Hepatocyte (in vitro differentiated cells and primary cell): ENCODE measurements around the gene NEURL3.

GRCh38 chr2:89142899-89143532 lies 451.5 kb downstream of the RPIA start:
- RAMPAGE, long total RNA, result no peak
- RRBS, result no CpG with 5 or more reads among the region's 5 CpGs

DNA sequence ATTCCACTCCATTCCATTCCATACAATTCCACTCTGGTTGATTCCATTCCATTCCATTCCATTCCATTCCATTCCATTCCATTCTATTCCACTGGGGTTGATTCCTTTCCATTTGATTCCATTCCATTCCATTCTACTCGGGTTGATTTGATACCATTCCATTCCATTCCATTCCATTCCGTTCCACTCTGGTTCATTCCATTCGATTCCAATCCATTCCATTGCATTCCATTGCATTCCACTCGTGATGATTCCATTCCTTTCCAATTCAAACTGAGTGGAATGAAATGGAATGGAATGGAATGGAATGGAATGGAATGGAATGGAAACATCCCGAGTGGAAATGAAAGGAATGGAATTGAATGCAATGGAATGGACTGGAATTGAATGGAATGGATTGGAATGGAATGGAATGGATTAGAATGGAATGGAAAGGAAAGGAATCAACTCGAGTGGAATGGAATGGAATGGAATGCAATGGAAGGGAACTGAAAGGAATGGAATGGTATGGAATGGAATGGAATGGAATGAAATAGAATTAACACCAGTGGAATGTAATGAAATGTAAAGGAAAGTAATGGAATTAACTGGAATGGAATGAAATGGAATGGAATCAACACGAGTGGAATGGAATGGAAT lies 1143.6 kb downstream of the RPIA start:
- RAMPAGE, long total RNA, result no peak
- RRBS, result no CpG with 5 or more reads among the region's 7 CpGs

- RAMPAGE, long total RNA, result no peak
- RRBS, result no CpG with 5 or more reads among the region's 3 CpGs
These were observed 1277.1 kb downstream of the RPIA start for GRCh38 chr2:89968502-89969102.

DNA sequence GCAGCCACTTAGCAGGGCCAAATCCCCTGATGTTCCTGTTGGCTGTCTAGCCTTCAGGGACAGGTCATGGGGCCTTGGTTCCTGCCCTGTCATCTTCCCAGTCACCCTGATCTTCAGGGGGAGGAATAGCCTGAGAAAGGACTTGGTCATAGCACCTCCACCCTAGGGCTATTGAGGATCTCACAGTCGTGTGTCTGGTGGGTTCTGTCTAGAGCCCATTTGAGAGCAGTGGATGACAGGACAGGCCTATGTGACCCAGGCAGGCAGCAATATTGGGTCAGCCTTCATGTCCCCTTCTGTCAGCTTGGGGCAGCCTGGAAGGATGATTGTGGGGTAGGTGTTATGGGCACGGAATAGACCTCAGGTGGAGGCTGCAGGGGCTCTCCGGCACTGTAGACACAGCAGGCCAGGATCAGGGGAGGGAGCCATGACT lies 2815.7 kb upstream of the AQP7B start:
- RAMPAGE, long total RNA, result no peak
- RRBS, result no CpG with 5 or more reads among the region's 3 CpGs

- RAMPAGE, long total RNA, result no peak
- RRBS, result no CpG with 5 or more reads among the region's 6 CpGs
These were observed 40.0 kb upstream of the MAL start for GRCh38 chr2:94985442-94985888.

GRCh38 chr2:95158397-95158950 lies 1.2 kb downstream of the ZNF514 start:
- RAMPAGE, long total RNA, result no peak
- RRBS, result no CpG with 5 or more reads among the region's 15 CpGs

- RAMPAGE, long total RNA, result no peak
- RRBS, result no CpG with 5 or more reads among the region's 10 CpGs
These were observed 3.5 kb upstream of the KCNIP3 start for GRCh38 chr2:95293551-95294070.

GRCh38 chr2:95384599-95385302 lies 17.8 kb upstream of the FAHD2A start:
- RAMPAGE, long total RNA, result no peak
- RRBS, result no CpG with 5 or more reads among the region's 11 CpGs

- RAMPAGE, long total RNA, result no peak
- RRBS, result no CpG with 5 or more reads among the region's 7 CpGs
These were observed 89.8 kb downstream of the TRIM43 start for GRCh38 chr2:95681586-95682102.

- RAMPAGE, long total RNA, result no peak
- RRBS, result no CpG with 5 or more reads among the region's 2 CpGs
These were observed 96.0 kb downstream of the TRIM43 start for GRCh38 chr2:95687877-95688200.

- RAMPAGE, long total RNA, result no peak
- RRBS, result no CpG with 5 or more reads among the region's 7 CpGs
These were observed 3.5 kb downstream of the ADRA2B start for GRCh38 chr2:96112847-96113309.

DNA sequence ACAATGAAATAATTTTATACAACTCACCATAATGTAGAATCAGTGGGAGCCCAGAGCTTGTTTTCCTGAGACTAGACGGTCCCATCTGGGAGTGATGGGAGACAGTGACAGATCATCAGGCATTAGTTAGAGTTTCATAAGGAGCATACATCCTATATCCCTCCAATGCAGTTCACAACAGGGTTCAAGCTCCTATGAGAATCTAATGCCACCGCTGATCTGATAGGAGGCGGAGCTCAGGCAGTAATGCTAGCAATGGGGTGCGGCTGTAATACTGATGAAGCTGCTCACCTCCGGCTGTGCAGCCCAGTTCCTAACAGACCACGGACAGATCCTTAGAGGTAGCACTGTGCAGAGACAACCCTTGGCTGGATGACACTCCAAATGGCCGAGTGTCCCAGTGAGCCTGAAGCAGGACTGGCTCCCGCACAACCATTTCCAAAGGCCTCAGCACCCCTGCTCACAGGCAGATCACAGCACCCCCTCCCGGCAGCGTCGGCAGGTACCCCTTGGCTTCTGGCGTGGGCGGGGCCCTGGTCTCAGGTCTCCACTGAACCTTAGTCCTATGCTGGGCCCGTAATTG lies 3.2 kb downstream of the DUSP2 start:
- RAMPAGE, long total RNA, result no peak
- RRBS, result no CpG with 5 or more reads among the region's 14 CpGs

DNA sequence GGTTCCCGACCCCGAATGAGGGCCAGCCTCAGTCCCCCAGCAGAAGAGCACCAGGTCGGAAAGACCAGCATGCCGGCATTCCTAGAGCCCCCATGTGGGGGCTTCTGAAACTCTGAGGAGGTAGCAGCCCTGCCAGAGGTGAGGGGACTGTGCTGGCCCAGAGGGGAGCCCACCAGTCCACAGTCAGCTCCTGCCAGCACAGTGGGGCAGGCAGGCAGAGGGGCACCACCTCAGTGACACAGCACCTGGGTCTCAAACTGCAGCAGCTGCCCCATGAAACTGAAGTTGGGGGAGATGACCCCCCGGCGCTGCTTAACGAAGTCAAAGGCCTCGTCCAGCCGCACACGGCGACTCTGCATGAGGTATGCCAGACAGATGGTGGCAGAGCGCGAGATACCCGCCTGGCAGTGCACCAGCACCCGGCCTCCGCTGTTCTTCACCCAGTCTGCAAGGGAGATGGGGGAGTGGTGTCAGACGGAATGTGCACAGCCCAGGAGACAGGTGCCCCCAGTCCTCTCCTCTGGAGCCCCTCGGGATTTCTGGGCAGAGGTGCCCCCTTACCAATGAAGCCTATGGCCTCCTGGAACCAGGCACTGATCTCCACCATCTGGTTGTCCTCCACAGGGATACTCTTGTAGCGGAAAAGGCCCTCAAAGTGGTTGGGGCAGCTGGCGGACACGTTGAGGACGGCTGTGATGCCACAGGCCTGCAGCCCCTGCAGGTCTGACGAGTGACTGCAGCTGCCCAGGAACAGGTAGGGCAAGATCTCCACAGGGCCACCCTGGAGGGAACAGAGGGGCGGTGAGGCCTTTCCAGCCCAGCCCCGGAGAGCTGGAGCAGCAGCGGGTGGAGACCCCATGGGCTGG lies 1.4 kb downstream of the DUSP2 start:
- RAMPAGE, long total RNA, result no peak
- RRBS, result 76% methylated on average over 2 of the region's 26 CpGs

GRCh38 chr2:96184094-96184878 lies 24.3 kb downstream of the STARD7 start:
- RAMPAGE, long total RNA, result no peak
- RRBS, result no CpG with 5 or more reads among the region's 15 CpGs

DNA sequence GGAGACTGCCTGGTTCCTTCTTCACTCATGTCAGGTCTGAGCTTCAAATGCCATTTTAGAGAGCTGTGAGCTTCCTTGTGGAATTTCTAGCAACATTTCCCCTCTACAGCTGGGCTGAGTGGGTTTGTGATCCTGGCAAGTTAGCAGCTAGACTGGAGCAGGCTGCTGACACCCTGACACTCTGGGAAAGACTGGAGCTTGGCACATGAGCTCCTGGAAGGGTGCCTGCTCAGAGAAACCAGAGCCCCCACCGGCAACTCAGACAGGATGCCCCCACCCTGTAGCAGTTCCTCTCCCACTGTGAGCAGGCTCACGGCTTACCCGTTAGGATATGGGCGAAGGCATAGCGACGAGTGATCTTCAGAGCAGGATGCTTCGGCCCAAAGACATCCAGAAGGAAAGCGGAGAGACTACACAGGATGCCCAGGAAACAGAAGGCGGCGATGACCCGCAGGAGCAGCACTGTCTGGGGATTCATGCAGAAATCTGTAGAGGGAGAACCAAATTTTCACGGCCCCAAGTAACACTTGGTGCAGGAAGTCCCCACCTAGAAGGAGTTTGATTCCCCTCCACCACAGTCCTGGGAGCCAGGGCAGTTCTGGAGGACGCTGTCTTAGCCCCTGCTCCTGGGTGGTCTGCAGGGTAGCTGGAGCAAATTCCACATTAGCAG lies 11.2 kb downstream of the TMEM127 start:
- RAMPAGE, long total RNA, result no peak
- RRBS, result no CpG with 5 or more reads among the region's 13 CpGs

- RAMPAGE, long total RNA, result no peak
- RRBS, result no CpG with 5 or more reads among the region's 17 CpGs
These were observed 6.3 kb downstream of the NCAPH start for GRCh38 chr2:96341719-96342469.

GRCh38 chr2:96505045-96505924 lies at the start of gene NEURL3:
Gene NEURL3 (minus strand): TSS chr2:96505357.
- RAMPAGE, long total RNA, result no peak
- RRBS, result no CpG with 5 or more reads among the region's 10 CpGs

GRCh38 chr2:96534543-96535752 lies 1.6 kb upstream of the ARID5A start:
- RAMPAGE, long total RNA, result no peak
- RRBS, result 92% methylated on average over 2 of the region's 10 CpGs

GRCh38 chr2:96537006-96537795 lies 649 bp downstream of the ARID5A start:
- RAMPAGE, long total RNA, result no peak
- RRBS, result 2% methylated on average over 23 of the region's 81 CpGs

DNA sequence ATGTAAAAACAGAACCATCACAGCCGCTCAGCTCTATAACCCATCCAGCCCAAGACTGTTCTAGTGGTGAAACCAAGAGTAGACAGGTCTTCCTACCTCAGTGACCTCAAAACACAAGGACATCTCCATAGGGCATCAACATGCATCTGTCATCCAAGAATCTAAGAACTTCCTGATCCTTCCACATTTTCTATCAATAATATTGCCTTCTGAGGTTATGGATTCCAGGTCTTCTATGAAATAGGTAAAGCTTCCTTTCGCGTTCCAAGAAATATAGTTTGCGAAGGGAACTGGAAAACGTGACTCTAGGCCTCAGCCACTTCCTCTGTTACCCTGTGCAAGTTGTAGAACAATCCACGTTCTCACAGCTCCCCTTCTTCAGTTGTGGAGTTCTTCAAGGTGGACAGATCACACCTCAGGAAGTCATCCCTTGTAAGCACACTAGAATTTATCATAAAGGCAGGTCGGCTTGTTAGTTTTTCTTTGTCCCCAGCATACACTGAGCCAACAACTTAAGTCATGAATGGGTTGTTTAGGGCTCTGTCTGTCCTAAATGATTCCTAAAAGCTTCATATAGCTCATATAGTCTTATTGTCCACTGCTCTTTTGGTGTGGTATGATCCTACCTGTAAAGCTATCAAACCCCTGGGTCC lies 44.8 kb downstream of the KANSL3 start:
- RAMPAGE, long total RNA, result no peak
- RRBS, result no CpG with 5 or more reads among the region's 7 CpGs